AG09309 (cell line): ENCODE measurements around a stretch of chr20.

DNA sequence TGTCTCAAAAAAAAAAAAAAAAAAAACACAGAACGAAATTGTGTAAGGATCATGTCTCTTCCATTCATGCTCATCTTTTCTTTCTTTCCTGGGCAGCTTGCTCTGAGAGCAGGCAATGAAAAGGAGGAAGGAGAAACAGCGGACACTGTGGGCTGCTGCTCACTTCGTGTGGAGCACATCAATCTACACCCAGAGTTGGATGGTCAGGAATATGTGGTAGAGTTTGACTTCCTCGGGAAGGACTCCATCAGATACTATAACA is 23.5 kb upstream of the PLCG1 start:
- RRBS = no CpG with 5 or more reads among the region's 4 CpGs

DNA sequence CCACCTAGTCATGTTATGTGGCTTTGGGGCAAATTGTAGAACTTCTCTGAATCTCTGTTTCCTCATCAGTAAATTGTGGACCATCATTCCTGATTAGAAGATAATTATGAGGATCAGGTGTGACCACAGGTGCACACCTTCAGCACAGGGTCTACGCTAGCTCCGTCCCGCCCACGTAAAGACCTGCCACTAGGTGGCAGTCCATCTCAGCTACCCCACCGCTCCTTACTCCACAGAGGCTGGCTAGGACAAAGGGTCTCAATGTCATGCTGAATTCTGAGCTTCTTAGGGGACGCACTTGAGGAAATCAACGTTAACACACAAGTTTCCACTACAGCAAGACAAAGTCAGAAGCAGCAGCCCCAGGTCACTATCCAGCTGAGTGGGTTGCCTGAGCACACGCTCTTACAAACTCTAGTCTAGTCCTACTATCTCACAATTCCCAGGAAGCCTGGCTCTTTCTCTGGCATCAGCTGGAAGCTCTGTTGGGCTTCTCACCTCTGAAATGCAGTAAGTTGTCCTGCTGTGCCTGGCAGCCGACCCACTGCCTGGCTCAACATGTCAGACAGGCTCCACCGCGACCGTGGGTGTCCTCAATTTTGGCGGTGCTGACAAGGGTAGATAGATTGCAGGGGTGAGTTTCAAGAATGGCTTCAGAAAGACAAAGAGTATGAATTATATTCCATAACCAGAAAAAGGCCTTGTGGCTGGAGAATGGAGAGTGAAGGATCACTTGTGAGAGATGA is 2.0 kb upstream of the PLCG1 start:
- RRBS = no CpG with 5 or more reads among the region's 13 CpGs

GRCh38 chr20:41136247-41136677 is 1.1 kb upstream of the PLCG1 start:
- RRBS = no CpG with 5 or more reads among the region's 22 CpGs

- RRBS = no CpG with 5 or more reads among the region's 4 CpGs
Measured at GRCh38 chr20:41139323-41140148, 2.2 kb downstream of the PLCG1 start.

- RRBS = no CpG with 5 or more reads among the region's 6 CpGs
Measured at GRCh38 chr20:41142965-41143639, 5.8 kb downstream of the PLCG1 start.

DNA sequence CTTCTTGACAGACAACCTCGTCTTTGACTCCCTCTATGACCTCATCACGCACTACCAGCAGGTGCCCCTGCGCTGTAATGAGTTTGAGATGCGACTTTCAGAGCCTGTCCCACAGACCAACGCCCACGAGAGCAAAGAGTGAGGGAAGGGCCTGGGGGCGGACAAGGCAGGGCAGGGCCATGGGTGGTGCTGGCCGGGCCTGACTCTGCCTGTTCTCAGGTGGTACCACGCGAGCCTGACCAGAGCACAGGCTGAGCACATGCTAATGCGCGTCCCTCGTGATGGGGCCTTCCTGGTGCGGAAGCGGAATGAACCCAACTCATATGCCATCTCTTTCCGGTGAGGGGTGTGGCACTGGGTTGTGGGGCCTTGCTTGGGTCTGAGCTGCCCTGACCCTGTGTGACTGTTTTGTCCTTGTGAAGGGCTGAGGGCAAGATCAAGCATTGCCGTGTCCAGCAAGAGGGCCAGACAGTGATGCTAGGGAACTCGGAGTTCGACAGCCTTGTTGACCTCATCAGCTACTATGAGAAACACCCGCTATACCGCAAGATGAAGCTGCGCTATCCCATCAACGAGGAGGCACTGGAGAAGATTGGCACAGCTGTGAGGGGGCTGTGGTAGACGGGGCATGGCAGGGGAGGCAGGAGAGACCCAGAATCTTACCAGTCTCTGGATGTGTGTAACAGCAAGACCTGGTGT is 29.1 kb downstream of the PLCG1 start:
- RRBS = no CpG with 5 or more reads among the region's 24 CpGs

- RRBS = no CpG with 5 or more reads among the region's 8 CpGs
Measured at GRCh38 chr20:41247926-41248641, 69.4 kb downstream of the ZHX3 start.

- RRBS = no CpG with 5 or more reads among the region's 4 CpGs
Measured at GRCh38 chr20:41309098-41309694, 8.3 kb downstream of the ZHX3 start.

GRCh38 chr20:41366315-41366628 is 346 bp downstream of the EMILIN3 start:
- RRBS = 3% methylated on average over 21 of the region's 50 CpGs

DNA sequence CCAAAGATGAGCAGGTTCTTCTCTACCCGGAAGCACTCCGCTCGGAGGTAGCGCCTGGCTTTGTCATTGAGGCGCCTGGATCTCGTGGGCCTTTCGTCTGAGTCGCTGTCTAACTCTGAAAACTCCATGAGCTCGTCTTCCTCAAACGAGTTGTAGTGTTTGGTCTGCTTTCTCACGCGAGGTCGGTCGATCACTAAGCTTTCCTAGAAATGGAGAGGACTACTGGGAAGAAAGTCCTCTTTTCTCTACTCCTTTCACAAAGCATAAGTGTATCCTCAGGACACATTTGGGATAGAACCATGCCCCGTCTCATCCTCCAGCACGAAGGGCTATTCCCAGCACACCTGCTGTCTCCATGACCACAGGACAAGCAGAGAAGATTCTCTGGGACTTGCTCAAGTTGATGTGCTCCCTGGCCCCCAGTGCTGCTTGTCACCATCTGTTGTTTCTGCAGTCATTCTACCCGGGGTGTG is 86.2 kb upstream of the EMILIN3 start:
- RRBS = no CpG with 5 or more reads among the region's 17 CpGs

DNA sequence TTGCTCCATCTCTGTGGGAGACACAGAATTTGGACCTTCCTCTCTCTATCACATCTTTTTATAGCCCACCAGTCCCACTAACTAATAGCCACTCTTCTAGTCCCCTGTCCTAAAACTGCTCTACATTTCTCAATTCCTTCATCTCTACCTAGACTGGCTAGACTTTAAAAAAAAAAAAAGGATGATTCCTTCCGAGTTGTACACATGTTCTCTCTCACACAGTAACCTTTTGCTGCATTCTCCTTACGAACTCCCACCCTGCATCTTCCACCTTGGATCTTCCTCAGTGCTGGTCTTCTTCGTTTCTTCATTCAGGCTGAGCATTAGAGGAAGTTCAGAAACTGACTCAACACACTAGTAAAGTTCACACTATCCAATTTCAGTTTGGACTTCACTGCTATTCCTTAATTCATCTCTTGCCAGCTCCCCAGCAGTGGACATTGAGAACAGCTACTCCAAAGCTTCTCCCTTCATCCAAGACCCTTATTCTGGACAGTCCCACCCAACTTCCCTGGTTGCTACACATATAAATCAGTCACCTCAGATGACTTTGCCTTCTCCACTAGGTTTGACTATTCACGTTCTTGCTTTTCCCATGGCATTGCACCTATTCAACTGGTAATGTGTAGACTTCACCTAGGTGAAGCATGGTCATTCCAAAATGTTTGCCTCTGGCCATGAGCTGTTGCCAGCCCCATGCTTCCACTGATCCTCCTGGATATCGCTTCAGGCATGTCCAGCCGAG is 103.7 kb upstream of the EMILIN3 start:
- RRBS = no CpG with 5 or more reads among the region's 6 CpGs

DNA sequence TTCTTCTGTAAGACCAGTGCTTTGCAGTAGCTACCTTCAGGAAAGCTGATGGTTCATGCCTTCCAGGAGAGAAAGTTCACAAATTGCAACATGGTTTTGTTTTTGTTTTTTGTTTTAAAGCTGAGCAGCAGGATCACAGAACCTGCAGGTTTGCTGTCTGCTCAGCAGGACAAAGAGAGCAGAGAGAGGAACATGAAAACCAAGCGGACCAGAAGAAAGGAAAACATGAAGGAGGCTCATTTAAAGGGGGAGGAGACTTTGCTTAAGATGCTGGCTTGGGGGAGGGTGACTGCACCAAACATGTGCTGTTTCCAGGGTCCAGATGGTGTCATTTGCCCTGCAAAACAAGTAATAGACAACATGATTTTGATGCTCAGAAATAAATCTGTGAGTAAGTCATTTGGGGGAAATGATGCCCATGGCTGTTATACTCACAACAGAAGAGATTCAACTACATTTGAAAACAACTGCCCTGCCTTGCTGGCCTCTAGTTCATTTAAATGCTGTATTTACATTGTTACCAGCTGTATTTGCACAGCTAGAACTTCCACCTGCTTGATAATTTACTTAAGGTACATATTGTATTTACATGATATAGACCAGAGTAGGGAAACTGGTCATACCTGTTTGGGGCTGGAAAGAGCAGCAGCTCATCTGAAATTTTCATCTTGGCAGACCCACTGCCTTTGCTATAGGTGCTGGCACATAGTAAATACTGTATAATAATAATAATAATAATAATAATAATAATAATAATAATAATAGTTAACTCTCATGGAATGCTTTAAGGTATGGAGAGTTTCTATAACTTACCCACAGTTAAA is 32.2 kb upstream of the CHD6 start:
- RRBS = no CpG with 5 or more reads among the region's 1 CpG

DNA sequence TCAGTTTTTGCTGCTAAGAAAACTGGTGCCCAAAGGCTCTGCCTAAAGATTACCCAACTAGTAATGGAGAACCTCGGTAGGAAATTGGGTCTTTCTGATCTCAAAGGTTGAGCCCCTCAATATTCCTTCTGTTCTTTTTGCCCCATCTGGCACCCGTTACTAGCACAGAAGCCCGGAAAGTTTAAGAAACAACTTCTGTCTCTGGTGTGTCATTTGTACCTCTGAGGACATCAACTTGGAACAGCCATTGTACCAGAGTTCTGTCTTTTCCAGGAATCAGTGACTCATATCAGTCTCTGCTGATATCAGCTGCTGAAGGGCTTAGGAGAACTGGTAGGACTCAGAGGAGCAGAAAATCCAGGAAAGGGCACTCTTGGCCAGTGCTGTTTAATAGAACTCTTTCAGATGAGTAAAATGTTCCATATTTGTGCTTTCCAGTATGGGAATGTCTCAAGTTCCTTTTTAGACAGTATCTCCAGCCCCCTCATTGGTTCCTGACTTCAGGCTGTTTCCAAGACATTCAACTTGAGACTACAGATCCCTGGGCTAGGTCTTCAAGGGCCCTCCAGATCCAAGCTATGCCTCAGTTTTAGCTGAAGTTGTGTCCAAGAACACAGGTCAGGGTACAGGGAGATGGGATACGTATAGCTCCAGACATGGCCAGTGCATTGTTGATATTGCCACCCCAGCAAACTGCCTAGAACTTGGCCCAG is 78.3 kb upstream of the CHD6 start:
- RRBS = no CpG with 5 or more reads among the region's 4 CpGs

DNA sequence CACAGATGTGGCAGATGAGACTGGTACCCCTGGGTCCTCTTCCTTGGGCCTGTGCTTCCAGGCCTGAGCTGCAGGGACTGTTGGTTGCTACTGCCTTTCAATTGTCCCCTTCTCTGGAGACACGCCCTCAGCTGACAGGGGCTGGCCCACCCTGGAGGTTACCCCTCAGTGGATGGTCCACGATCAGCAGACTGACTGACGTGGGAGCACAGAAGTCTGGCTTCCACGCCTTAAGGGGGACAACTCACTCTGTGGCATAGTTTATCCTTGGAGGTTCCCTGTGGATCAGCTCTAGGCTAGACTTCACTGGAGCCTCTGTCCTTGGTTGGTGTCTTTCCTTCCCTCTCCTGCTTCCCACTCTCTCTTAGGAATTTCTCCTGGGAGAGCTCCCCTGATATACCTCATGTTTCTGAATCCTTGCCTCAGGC is 495.2 kb upstream of the CHD6 start:
- RRBS = no CpG with 5 or more reads among the region's 4 CpGs

- RRBS = no CpG with 5 or more reads among the region's 13 CpGs
Measured at GRCh38 chr20:43457135-43457333, 662 bp upstream of the SRSF6 start.

DNA sequence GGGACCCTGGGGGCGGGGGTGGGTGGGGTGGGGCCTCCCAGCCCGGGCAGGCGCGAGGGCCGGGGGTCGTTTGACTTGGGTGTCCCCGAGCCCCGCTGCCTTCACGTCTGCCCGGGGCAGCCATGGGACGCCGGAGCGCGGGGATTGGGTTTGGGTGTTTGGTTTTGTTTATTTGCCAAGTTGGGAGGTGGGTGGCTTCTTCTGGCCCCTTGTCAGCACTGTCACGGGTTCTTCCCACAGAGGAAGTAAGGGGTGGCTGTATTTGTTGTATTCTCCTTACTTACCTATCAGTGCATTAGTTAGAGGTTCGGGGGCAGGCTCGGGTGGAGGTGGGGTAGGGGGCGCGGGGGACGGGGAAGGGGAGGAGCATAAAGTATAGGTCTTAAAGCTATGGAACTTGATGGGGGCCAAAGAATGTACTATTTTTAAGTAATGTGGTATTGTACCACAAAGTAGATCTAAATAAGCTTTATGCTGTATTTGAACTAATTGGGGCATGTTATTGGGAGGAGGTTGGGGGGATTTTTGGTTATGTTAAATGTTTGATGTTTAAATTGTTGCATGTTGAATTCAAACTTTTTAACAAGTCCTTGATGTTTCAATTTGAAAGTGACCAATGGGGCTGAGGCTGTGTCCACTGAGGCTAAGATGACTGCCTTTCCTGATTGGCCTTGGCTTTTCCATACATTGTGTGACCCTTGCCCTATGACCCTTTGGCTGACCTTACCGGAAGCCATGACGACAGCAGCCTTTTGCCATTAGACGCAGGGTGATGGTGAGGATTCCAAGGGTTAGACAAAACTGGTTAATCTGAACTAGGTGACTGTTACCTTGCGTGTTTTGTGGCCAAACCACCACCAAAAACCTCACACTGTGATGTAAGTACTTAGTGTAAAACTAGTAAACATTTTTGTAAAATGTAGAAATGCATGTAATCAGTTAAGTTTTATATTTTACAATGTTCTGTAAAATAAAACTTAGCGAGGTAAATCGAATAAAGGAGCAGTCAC is 1.2 kb downstream of the SRSF6 start:
- RRBS = 3% methylated on average over 6 of the region's 26 CpGs

- RRBS = 65% methylated on average over 9 of the region's 54 CpGs
Measured at GRCh38 chr20:43514087-43515072, 6.9 kb downstream of the L3MBTL1 start.

- RRBS = no CpG with 5 or more reads among the region's 7 CpGs
Measured at GRCh38 chr20:43542094-43542492, 16.7 kb upstream of the SGK2 start.

DNA sequence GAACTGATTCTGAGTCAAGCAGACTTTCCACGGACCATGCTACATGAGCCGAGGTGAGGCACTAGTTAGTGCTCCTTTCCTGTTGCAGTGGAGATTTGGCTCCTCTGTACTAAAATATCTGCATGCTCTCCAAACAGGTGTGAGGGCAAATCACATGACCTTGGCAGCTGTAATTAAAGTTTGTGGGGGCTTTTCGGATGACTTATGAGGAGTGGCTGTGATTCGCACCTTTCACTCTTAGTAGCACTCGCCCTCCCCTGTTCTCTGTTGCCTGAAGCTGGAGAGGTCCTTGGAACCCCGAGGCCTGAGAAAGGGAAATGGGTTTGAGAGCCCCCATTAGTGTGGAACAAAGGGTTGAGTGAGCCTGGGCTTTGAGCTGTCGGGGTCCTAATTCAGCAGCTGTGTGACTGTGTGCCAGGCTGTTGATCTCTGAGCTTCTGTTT is 16.0 kb downstream of the GTSF1L start:
- RRBS = no CpG with 5 or more reads among the region's 7 CpGs

DNA sequence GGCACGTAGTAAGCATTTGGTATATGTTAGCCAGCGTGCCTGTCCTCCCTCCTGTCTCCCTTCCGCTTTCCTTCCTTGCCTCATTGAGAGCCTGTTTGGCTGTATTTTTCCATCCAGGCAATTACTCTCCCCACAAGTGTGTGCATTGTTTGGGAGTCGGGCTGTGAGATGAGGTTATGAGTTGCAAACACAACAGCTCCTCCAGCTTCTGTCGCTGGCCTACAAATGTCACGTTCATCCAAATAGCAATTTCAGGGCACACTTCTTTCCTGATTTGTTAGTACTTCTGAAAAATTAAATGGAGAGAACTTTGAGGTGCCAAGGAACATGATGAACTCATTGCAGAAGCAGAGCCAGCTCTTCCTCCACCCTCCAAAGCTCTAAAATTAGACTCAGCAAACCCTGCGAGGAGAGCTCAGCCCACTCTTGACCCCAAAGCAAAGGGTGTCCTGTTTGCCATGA is 50.7 kb upstream of the TOX2 start:
- RRBS = no CpG with 5 or more reads among the region's 7 CpGs